Subcutaneous preadipocyte (primary cell): Measurements from ENCODE around the gene MEGF9.

DNA sequence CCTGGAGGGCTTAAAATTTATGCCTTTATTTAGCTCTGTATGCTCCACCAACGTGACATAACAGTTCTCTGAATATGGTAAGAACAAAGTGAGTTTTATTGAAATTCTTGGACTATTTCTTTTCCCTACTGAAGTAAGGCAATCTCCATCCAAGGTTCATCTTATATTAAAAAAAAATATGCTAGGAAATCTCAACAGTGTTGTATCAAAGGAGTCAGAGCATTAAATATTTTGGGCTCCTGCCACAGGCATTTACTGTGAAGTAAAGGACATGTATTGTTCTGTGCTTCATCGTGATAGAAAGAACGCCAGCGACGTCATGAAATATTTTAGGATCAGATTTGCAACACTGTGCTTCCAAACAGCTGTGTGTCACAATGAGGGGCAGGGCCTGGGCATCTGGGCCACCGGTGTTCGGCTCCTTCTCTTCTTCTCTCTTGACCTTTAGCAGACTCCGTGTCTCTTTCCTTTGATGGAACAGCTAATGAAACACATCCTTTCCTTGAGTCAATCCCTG, 17.8 kb upstream of the TNC start:
- CAGE, long polyA plus RNA = no peak

DNA sequence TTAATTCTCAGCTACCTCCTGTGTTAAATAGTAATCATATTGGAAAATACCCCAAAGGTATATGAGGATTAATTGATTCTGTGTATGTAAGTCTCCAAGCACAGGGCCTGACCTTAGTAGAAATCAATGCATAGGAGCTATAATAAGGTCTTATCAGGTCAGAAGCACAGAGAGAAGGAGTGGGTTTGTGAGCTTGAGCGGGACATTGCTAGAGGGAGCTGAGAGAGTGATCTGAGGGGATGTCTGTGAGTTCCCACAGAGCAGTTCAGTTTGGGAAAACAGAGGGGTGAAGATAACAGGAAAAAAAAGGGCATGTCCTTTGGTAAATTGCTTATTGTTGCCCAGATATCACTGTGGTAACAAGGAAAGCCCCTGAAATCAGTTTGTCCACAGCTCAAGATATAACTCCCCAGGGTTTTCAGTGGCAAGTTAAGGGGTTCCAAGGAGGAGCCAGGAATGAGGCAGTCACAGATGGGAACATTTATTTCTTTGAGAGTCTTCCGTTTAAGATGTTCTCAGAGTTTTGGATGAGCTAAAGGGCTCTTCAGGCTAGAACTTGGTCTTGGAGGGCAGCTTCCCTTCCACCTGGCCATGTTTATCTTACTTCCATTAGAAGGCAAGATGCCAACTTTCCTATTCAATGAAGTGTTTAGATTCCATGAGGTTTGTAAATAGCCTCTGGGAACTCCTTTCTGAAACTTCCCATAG, 277.4 kb upstream of the TNC start:
- CAGE, long polyA plus RNA = no peak

DNA sequence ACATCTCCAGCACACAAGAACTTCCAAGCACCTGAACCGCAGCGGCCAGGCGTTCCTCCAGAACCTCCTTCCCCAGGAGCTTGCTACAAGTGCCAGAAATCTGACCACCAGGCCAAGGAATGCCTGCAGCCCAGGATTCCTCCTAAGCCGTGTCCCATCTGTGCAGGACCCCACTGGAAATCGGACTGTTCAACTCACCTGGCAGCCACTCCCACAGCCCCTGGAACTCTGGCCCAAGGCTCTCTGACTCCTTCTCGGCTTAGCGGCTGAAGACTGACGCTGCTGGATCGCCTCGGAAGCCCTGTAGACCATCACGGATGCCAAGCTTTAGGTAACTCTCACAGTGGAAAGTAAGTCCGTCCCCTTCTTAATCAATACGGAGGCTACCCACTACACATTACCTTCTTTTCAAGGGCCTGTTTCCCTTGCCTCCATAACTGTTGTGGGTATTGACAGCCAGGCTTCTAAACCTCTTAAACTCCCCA, 357.6 kb upstream of the TNC start:
- CAGE, long polyA plus RNA = no peak

GRCh38 chr9:115760695-115761176, 392.9 kb upstream of the PAPPA start:
- CAGE, long polyA plus RNA = no peak

DNA sequence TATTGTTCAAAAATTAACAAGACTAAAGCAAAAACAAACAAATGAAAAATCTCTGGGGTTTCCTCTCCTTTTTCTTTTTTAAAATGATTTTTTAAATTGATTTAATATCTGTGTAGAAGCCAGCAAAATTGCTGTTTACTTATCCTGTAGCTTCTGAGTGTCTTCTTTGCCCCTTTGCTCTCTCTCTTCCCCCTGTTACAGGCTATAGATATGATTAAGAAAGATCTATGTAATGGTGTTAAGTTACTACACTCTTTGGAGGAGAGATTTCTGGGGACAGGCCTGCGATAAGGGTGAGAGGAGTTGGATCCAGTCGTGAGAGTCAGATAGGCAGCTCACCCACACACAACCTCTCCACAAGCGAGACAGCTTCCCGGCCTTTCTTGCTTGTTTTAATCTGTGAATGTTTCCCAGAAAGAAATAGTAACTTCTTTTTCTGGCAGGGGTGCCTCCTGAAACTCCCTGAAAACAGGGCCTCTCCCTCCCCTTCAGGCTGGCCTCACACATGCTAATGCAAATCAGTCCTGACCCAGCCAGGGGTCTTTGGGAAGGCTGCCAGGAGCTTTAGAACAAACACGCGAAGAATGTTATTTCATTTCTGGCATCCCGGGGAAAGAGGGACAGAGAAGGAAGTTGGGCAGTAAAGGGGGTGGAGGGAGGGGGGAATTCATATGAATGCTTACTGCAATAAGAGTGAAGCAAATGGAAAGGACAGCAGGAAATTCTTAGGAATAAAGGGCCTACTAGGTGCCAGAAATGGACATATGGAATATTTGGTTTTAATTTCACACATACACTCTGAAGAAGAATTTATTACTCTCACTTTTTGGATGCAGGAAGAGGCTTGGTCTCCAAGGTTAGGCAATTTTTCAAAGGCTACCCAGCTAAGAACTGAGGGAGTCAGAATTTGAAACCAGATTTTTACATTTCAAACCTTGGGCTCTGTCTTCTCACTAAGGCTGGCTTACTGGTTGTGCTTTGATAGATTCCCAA, 215.9 kb upstream of the TRIM32 start:
- CAGE, long polyA plus RNA = no peak

DNA sequence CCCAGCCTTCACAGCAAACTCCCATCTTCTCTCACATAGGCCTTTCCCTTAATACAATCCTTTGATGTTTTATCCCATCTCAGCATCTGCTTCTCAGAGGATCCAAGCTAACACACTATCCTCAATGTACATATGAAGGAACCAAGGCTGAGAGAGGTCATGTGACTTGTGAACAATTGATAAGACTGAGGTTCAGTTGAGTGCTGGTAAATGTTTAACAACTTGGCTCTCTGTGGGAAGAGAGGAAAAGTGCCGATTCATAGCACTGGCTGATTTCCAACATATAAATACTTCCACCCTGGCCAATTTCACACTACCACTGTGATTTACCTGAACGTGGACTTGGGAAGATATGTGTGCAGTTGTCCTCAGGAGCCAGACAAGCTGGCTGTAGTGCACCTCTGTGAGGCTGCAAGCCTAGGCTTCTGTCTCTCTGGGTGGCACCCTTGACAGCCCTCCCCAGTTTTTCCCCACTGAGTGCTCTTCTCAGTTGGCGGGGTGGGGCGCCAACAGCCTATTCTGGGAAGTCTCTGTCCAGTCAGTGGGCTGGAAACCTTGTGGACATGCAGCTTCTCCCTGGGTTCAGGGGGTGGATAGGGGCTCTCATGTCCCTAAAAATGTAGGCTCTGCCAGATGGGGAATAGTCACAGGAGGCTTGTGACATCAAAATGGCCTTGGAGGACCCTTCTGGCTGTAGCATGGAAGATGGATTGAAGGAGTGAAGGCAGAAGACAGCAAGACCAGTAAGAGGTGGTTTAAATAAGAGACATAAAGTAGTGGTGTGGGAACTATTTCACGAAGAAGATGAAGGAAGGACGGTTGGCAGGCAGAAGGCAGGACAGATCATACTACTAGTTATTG, 120.0 kb upstream of the TRIM32 start:
- CAGE, long polyA plus RNA = no peak

GRCh38 chr9:116840853-116841052, 153.6 kb downstream of the TRIM32 start:
- CAGE, long polyA plus RNA = no peak

GRCh38 chr9:117413094-117413612, 1.7 kb downstream of the ASTN2 start:
- CAGE, long polyA plus RNA = no peak

DNA sequence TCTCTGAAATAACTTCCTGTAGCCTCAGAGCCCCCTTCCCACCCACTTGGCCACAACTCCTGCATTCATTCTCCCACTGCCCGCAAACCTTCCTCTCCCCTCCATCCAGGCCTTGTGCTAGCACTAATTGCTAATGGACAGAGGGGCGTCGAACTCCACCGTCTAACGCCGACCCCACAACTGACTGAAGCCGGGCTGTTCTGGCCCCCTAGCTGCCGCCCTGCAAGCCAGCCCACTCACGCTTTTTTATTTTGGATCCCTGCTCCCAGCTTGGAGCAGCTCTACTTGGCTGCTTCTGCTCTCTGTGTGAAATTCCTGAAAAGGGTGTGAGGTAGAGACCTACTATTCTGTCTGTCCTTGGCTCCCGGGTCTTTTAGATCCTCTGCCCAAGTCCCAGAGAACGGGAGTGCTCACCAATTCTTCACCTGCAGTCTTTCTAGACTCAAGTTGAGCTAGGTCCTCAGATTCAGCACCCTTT, 737 bp upstream of the ASTN2 start:
- CAGE, long polyA plus RNA = no peak

GRCh38 chr9:118929405-118929666, 439.9 kb downstream of the BRINP1 start:
- CAGE, long polyA plus RNA = no peak

GRCh38 chr9:120386084-120387123, 193.6 kb downstream of the CDK5RAP2 start:
- CAGE, long polyA plus RNA = no peak

DNA sequence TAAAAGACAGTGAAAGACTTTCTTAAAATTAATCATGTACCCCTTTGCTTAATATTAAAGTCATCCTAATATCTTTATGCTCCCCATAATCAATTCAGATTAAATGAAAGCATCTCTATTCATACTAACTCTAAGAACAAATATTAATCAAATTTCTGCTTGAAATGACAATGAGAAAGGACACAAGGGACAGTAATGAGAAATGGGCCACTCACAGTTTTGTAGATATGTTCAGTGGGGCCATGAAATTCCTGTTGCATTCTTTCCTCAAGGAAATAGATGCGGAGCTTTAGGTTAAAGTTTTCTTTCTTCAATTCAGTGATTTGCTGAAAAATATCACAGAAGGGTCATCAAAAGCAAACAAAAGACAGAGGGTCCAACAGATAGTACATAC, 29.4 kb downstream of the CDK5RAP2 start:
- CAGE, long polyA plus RNA = no peak

DNA sequence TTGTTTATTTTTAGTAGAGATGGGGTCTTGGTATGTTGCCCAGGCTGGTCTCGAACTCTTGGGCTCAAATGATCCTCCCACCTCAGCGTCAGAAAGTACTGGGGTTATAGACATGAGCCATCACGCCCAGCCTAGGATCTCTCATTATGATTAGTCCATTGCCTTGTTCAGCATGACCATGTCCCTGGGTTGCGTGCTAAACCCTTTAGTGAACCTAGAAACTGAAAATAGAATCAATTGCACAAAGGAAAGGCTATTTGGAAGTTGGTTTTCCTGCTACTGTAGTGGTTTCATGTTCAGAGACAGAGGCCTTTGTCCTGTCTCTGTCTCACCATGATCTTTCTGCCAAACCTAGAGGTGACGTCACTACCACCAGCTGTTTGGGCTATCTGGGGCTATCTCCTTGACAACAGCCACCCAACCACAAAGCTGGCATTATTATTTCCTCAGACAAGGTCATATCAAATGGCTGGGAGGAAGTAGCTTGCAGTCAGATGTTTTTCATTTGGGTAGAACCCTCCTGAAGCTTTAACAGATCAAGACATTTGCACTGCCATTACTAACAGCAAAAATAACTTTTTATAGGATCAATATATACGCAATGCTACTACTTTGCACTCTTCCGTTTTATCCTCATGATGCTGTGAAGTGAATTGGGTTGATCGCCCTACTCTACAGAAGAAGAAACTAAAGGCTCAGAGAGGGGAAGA, 4.0 kb upstream of the CDK5RAP2 start:
- CAGE, long polyA plus RNA = no peak

GRCh38 chr9:120630996-120631574, 51.1 kb upstream of the CDK5RAP2 start:
- CAGE, long polyA plus RNA = no peak

DNA sequence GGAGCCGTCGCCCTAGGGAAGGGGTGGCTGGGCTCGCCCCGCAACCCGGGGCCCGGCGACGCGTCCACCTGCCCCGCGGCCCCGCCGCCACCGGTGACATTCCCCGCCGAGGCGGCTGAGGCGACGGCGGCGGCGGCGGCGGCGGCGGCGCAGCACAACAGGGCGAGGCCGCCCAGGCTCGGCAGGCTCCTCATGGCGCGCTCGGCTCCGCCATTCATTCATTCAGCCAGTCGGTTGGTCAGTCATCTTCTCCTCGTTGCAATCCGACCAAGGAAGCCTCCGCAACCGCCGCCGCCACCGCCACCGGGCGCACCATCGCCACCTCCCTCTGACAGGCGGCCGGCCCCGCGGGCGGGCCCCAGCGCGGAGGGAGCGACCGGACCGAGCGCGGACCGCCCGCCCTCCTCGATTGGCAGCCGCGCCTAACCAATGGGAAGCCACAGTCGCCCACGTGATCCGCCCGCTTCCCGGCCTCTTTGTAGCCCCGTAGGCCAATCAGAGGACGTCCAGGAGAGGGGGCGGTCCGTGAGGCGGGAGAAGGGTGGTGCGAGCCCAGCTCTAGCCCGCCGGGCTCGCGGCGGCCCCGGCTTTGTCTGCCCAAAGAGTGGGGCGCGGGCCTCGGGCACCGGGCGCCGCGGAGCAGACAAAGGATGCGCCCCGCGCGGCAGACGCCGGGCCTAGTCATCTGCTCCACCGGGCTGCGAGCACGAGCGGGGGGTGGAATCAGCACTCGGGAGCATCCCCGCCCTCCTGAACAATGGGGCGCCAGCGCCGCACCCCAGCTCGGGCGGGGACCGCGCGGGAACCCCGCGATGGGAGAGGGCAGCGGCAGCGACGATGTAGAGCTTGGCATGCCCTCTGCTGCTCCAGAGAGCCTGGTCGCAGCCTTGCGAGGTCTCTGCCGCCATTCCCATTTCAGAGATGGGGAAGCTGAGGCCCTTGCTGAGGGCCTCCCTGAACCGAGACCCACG, at the start of gene MEGF9:
Gene MEGF9 (minus strand): TSS at position 330 of the 971 bp plus-strand sequence.
- CAGE, long polyA plus RNA = no peak

DNA sequence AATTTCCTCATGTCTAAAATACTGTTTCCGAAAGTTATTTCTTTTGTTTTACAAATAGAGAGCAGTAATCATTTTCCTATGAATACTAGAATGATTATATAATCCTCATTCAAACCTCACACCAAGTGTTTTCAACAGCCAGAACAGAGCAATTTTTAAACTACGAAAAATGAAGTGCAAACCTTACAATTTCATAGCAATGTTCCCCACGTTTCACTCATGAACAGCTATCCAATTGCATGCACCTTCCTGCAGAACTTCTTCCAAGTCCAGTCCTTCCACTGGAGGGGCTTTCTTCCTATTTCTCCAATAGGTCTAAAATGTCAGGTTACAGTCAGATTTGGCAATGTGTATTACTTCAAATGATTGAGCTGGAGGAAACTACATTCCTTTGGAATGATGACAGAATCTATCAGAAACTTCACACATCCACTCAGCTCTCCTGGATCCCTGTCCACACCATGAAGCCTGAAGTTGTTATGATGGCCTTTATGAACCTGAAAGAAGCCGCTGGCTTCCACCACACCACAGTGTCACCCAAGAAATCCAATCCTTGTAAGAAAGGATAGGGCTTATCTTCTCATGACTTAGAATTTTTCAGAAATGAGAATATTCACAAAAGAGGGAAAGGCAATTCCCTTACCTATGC, 32.3 kb downstream of the FBXW2 start:
- CAGE, long polyA plus RNA = no peak

DNA sequence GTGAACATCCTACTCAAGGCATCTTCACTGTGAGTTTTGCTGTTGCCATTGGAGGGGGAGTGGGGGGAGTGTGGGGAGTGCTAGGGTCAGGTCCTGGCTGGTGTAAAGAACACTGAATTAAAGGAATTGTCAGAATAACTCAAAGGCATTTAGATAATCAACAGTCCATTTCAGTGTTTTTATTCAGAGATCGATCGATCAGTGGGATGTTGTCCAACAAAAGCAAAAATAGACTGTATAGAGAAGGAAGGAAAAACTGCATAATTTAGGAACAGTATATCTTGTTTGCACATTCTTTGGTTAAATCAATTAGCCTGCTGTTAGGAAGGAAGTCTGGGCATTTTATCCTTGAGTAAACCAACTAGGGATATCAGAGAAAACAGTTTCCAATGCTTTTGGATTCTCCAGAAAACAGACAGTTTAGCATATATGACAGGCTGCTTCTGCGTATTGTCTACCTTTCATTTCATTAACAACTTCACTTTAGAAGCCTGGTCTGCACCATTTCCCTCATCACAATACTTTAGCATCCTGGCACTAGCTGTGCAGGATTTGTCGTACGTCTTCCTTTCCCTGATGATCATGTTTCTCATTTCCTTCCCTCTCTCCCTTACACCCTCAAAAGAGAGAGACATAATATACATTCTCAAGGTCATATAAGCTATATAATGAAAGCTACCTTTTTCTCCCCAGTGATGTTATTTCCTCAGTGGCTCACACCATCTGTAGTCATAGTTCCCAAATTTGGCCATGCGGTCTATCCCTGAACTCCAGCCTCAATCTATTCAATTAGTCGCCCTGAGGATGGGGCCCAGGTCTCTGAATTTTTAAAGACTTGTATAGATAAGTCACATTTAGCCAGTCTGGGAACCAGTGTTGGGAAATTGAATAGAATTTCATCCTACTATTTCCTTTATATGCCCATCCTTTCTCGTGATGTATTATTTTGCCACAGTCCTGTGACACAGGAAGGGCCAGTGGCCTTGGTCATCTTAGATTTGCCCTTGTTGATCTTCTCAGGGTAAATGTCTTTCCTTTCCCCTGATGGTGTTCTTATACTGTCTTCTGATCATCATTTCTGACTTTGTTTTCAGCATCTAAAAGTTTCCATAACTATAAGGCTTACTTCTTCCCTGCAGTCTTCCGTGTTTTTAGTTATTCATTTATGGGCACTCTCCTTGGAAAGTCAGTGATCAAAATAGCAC, 5.0 kb upstream of the PSMD5 start:
- CAGE, long polyA plus RNA = no peak

DNA sequence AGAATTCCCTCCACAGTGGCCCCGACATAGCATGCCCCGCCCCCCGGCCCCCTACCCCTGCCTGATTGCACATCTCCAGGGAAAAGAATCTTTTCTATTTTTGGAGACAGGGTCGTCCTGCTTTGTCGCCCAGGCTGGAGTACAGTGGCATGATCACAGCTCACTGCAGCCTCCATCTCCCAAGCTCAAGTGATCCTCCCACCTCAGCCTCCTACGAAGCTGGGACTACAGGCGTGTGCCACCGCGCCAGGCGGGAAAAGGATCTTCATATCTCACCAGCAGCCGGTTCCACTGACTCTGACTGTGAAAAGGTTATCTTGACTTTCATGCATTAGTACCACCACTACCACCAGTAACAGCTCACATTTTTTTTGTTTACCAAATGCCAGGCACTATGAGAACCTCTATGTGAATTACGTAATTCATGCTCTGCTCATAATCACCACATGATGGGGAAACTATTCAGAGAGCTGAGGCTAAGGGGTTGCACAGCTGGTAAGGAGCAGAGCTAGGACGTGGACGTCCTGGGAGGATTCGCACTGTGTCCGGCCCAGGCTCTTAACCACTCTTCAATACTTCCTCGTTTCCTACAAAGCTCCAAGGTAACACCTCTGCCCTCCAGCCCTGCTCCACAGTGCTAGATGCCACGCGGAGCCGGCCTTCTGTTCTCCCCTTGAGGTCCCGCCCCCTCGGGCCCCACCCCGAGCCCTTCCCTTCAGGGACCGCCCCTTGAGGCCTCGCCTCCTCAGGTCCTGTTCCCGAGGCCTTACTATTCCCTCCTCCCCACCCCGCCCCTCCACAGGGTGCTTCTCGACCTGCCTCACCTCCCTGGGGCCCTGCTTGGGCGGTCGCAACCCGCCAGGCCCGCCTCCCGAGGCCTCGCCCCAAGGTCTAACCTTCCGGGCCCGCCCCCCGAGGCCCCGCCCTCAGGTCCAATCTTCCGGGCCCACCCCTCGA, 8.7 kb downstream of the PHF19 start:
- CAGE, long polyA plus RNA = no peak

GRCh38 chr9:120875963-120876905, 754 bp downstream of the PHF19 start:
- CAGE, long polyA plus RNA = no peak

- CAGE, long polyA plus RNA = no peak
Observed at GRCh38 chr9:120927028-120927422, 429 bp upstream of the TRAF1 start.